Camera-type eye (tissue), 1 donor: ENCODE data around the genes SF3B5 and SHPRH.

GRCh38 chr6:143578278-143578906 lies 66.9 kb upstream of the FUCA2 start:
- RAMPAGE, long total RNA, result no peak

GRCh38 chr6:143629601-143630000 lies 48.2 kb upstream of the PHACTR2 start:
- RAMPAGE, long total RNA, result no peak

GRCh38 chr6:143642504-143642864 lies 35.3 kb upstream of the PHACTR2 start:
- RAMPAGE, long total RNA, result no peak

DNA sequence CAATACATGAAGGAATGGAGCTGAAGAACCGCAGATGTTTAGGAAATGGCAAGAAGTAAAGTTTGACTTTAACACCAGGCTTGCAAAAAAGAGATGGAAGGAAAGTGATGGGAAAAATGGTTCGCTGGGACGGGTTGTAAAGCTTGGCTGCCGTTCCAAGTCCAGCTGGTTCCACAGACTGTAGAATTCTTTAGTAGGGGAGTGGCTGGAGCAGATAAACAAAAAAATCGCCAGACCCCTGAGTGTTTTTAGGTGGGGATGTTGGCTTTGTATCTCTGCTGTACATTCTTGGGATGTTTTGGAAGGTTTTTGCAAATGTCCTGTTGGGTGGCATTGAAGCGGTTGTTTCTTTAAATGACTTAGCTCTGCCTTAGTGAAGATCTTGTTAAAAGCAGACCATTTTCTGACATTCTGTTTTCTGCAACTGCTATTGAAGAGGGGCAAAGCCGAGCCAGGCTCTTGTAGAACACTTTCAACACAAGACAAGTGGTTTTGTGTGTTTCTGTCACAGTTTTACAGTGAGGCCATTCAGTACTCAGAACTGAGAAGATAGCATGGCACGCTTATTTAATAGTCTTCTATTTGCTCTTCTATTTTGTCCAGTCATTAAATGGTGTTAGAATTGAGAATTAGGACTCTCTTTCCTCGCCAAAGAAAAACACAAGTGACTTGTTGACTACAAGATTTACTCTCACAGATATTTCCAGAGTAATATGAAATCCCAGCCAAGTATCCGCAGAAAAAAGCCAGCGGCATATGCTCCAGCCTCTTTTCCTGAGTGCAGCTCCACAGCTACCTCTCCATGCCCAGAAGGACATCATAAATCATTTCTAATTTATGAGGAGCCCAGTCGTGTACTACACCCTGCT lies 65.7 kb downstream of the PHACTR2 start:
- RAMPAGE, long total RNA, result no peak

GRCh38 chr6:143844019-143844431 lies 887 bp downstream of the LTV1 start:
- RAMPAGE, long total RNA, result no peak

GRCh38 chr6:144094798-144095743 lies at the start of gene SF3B5:
Gene SF3B5, minus strand, starts transcription at chr6:144095573.
- RAMPAGE, long total RNA, result start-site peak on the minus strand at chr6:144095570-144095601, 60 reads

- RAMPAGE, long total RNA, result no peak
Measured at GRCh38 chr6:144298209-144298713, 13.1 kb downstream of the UTRN start.

DNA sequence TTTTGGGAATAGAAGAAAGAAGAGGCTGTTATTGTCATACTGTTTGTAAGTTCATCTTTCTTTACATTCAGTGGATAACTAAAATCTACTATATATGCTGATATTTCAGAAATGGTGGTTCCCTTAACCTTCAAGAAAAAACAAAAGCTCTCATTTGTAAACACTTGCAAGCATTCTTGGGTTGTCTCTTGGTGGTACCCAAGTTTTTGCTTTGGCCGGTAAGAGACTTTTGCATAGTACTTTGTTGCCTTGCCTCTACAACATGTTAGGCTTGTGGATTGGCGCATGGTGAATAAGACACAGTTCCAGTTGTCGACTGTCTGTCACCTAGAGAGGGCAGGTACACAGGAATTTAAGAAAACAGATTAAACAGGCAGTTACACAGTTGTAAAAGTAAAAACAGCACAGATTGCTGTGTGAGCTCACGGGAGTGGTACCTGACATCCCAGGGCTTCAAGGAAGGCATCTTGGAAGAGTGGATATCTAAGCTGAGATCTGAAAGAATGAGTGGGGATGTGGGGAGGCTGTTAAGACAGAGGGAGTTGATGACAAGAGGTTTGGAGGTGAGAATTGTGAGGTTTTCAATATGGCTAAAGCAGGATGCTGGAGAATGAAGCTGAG lies 19.1 kb downstream of the UTRN start:
- RAMPAGE, long total RNA, result no peak

GRCh38 chr6:144530845-144531353 lies 245.8 kb downstream of the UTRN start:
- RAMPAGE, long total RNA, result no peak

- RAMPAGE, long total RNA, result no peak
Measured at GRCh38 chr6:144560016-144560557, 275.0 kb downstream of the UTRN start.

GRCh38 chr6:144595835-144596402 lies 310.8 kb downstream of the UTRN start:
- RAMPAGE, long total RNA, result no peak

DNA sequence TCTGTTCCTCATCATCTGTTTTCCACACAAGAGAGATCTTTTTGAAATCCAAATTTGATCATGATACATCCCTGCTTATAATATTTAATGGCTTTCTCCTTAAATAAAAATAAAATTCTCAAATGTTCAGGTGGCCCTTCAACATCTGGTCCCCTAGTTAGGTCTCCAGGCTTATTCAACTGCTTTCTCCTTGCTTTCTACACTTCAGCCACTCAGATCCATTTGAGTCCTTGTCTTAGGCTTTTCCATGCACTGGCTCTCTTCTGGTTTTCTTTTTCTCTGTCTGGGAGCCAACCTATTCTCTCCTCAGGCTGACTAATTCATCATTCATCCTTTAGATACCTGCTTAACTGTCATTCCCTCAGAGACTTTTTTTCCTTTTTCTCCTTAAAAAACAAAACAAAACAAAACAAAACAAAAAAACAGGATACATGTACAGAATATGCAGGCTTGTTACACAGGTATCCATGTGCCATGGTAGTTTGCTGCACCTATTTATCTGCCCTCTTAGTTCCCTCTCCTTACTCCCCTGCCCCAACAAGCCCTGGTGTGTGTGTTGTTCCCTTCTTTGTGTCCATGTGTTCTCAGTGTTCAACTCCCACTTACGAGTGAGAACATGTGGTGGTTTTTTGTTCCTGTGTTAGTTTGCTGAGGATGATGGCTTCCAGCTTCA lies 56.6 kb downstream of the SHPRH start:
- RAMPAGE, long total RNA, result no peak

DNA sequence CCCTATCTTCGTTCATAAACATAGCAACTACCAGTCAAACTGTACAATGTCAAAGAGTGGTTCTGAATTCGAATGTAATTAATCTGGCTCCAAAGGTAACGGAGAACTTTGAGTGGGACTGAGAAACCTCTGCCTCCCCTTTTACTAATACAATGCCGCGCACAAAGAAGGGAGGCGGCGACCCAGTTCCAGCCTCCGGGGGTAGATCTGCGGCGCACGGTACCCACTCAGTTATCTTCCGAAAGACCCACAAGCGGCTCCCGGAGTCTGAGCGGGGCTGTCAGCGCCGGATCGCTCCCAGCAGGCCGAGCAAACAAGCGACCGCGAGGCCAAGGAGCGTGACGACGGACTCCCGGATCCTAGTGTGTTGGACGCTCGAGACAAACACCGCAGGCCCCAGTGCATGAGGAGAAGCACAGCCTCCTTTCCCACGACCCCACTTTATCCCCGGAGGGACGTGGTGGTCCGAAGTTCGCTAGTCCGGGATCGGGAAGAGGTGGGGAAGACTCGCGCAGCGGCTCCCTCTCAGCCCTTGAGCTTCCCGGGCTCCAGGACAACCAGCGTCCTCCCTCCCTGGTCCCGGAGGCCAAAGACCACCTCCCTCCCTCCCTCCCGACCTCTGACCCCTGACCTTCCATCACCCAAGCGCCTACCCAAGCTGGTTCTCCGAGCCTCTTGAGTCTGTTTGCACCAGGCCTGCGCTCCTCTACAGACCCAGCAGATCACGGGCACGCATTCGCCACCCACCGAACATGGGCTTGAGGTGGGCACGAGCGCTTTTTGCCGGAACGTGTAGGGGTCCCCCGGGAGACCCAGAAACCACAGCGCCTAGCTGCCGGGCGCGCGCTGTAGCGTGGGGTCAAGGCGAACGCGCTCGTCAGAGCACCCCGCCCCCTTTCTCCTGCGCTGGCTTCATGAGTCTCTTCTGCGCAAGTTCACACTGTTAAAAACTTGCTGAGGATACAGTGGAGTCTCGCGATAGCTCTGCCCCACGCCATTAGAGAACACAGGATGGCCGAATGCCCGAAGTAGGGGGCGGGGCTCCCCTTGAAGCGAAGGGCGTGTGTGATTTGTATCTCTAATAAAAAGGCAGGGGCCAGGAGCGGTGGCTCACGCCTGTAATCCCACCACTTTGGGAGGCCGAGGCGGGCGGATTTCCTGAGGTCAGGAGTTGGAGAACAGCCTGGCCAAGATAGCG lies at the start of gene SHPRH:
SHPRH (minus strand) TSS at position 855 of the 1,198 bp plus-strand sequence.
- RAMPAGE, long total RNA, result no peak

DNA sequence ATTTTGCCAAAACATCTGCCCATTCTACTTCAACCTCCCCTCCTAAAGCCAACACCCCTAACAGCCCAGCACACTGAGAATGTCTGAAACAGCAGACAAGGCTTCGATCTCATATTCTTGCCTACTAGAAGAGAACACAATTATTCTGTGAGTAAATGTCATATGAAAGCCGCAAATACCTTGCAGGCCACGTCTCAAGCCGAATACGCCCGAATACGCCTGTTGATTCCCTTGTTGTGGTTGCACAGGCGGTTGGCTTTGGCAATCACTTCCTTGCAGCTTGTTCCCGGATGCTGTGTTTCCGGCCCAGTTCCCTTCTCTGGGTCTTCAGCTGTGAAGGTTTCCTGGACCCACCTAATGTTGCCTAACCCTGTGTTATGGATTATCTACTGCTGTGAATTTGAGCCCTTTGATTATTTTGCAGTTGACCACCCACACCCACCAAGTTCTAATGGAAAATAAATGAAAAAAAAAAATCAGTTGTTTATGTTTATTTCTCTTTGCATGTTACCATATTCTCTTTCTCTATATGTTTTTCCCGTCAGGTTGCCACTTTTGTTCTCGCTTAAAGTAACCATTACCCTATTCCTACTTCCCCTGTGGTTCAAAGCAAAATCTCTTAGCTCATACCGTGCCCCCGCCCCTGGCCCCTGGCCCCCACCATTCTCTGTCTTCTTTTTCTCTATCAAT lies 172.3 kb downstream of the ADGB start:
- RAMPAGE, long total RNA, result no peak

- RAMPAGE, long total RNA, result no peak
Measured at GRCh38 chr6:146856819-146857968, 258.4 kb downstream of the ADGB start.

GRCh38 chr6:146889253-146889644 lies 290.5 kb downstream of the ADGB start:
- RAMPAGE, long total RNA, result no peak

- RAMPAGE, long total RNA, result no peak
Measured at GRCh38 chr6:147204793-147205397, 678 bp downstream of the STXBP5 start.

- RAMPAGE, long total RNA, result no peak
Measured at GRCh38 chr6:147249288-147250007, 45.2 kb downstream of the STXBP5 start.

- RAMPAGE, long total RNA, result no peak
Measured at GRCh38 chr6:147259261-147259643, 55.0 kb downstream of the STXBP5 start.

GRCh38 chr6:147323820-147324235 lies 119.6 kb downstream of the STXBP5 start:
- RAMPAGE, long total RNA, result no peak